Hair follicular keratinocyte (primary cell): ENCODE measurements around the genes FBXW2 and PSMD5.

- RAMPAGE, long total RNA = no peak
Observed at GRCh38 chr9:115944532-115945281, 208.9 kb upstream of the PAPPA start.

DNA sequence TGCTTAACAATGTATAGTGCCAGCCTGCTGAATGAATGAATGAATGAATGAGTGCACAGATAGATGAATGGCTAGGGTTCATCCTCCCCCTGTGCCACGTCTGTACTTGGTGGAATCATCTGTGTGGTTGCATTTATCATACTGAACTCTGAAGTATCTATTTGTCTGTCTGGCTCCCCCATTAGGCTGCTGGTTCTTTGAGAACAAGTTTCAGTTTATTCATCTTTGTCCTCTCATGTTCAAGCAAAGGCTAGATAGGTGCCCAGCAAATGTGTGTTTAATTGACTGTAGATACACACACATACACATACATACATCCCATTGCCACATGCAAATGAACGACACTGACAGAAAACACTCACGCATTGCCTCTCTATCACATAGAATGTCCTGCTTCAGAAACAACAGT is 150.4 kb downstream of the PAPPA start:
- RAMPAGE, long total RNA = no peak

GRCh38 chr9:116470957-116471949 is 215.9 kb upstream of the TRIM32 start:
- RAMPAGE, long total RNA = no peak

DNA sequence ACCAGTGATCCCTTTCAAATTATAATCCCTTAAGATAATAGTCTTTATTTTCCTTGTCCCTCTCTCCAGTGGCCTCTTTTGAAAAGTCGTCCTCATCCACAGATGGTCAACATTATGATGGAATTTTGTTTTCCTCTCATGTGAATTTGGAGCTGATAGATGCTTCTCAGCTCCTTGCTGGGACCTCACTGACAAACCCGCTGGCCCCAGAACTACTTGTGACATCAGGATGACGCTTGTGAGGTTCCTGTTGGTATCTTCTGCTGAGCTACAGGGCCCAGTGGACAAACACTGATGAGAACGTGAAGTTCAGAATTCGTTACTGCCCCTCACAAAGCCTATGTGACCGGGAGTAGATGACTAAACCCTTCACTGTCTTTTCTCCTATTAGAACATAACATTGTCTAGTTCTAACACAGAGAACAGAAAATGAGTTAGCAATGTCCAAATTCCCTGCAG is 143.5 kb upstream of the TRIM32 start:
- RAMPAGE, long total RNA = no peak

DNA sequence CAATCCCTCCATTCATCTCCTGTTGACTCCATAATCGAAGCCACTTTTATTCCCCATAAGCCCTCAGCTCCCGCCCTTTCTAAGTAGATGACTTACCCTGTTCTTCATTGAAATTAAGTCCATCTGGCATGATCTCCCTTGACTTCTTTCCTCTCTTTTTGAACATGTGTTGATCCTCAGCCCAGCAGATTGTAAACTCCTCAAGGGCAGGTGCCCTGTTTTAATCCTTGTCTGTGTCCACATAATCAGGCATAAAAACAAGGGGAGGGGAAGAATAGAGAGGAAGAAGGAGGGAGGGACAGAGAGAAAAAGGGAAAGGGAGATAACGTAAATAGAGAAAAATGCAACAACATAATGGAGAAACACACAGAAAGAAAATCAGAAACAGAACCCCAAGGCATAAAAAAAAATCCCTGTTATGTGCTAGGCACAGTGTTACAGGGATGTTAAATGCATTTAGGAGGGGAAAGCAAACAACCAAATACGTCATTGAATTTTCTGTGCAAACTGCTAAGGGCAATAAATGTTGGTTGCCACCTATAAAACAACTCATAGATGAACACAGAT is 51.1 kb upstream of the ASTN2 start:
- RAMPAGE, long total RNA = no peak

GRCh38 chr9:117552530-117552729 is 137.6 kb upstream of the ASTN2 start:
- RAMPAGE, long total RNA = no peak

DNA sequence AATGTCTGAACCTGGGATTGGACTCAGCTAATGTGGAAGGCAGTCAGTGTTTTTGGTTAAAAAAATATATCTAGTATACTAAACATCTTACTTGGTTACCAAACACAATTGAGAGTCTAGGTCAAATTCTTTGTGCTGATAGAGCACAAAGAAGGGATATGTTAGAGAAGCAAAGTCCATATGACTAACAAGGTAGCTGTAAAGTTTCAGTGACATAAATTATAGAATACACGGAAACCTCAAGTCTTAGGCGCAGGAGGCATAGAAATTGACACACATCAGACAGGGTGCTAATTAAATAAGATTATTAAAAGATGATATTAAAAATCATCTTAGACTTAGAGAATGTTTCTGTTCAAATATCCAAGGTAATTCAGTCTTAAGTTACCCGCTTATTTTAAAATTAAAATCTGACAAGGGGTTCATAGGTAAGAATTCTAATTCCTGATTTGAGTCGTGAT is 718.4 kb downstream of the TLR4 start:
- RAMPAGE, long total RNA = no peak

GRCh38 chr9:119004535-119005103 is 364.6 kb downstream of the BRINP1 start:
- RAMPAGE, long total RNA = no peak

- RAMPAGE, long total RNA = no peak
Observed at GRCh38 chr9:119968905-119969449, 599.7 kb upstream of the BRINP1 start.

GRCh38 chr9:120387633-120388422 is 192.1 kb downstream of the CDK5RAP2 start:
- RAMPAGE, long total RNA = no peak

DNA sequence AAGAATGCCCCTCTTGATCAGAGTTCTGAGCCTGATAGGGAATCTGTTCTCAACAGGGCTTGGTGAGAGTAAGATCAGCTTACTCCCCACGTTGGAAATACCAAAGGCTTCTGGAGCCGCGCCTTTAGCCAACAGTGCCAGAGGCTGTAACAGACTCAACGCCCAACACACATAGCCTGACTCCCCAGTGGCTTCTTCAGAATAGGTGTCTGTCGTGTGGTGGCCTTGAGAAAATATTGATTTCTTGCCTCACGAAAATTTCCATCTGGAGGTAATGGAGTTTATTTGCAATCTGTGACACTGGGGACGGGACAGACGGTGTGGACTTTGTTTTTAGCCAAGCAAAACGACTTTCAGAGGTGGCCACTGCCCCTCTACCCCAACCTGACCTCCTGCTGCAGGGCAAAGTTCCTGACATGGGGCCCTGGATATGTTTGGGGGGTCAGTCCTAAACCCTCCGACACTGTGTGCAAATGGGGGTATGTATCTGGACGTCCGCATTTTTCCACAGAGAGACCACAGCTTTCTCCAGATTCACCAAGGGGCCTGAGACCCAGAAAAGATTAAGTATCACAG is 189.3 kb downstream of the CDK5RAP2 start:
- RAMPAGE, long total RNA = no peak

DNA sequence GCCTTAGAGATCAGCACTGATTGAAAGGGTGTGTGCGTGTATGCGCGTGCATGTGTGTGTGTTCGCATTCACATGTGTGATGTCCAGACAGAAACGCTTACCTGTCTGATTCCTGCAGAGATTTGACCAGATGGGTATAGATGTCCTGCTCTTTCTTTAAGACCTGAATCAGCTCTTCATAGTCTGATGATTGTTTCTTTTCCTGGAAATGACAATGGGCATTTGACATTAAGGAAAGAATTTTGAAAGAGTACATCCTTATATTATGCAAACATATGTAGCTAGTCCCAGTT is 102.8 kb downstream of the CDK5RAP2 start:
- RAMPAGE, long total RNA = no peak

DNA sequence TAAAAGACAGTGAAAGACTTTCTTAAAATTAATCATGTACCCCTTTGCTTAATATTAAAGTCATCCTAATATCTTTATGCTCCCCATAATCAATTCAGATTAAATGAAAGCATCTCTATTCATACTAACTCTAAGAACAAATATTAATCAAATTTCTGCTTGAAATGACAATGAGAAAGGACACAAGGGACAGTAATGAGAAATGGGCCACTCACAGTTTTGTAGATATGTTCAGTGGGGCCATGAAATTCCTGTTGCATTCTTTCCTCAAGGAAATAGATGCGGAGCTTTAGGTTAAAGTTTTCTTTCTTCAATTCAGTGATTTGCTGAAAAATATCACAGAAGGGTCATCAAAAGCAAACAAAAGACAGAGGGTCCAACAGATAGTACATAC is 29.4 kb downstream of the CDK5RAP2 start:
- RAMPAGE, long total RNA = no peak

- RAMPAGE, long total RNA = no peak
Observed at GRCh38 chr9:120680012-120680338, 34.3 kb downstream of the MEGF9 start.

GRCh38 chr9:120713248-120713801 is 945 bp downstream of the MEGF9 start:
- RAMPAGE, long total RNA = no peak

- RAMPAGE, long total RNA = no peak
Observed at GRCh38 chr9:120770839-120771279, 22.4 kb downstream of the FBXW2 start.

- RAMPAGE, long total RNA = no peak
Observed at GRCh38 chr9:120792590-120793952, at the start of gene FBXW2. TSS of gene FBXW2 (minus strand) at chr9:120793416.

GRCh38 chr9:120842616-120843575 is at the start of gene PSMD5:
TSS of gene PSMD5 (minus strand) at chr9:120842922.
- RAMPAGE, long total RNA = no peak

DNA sequence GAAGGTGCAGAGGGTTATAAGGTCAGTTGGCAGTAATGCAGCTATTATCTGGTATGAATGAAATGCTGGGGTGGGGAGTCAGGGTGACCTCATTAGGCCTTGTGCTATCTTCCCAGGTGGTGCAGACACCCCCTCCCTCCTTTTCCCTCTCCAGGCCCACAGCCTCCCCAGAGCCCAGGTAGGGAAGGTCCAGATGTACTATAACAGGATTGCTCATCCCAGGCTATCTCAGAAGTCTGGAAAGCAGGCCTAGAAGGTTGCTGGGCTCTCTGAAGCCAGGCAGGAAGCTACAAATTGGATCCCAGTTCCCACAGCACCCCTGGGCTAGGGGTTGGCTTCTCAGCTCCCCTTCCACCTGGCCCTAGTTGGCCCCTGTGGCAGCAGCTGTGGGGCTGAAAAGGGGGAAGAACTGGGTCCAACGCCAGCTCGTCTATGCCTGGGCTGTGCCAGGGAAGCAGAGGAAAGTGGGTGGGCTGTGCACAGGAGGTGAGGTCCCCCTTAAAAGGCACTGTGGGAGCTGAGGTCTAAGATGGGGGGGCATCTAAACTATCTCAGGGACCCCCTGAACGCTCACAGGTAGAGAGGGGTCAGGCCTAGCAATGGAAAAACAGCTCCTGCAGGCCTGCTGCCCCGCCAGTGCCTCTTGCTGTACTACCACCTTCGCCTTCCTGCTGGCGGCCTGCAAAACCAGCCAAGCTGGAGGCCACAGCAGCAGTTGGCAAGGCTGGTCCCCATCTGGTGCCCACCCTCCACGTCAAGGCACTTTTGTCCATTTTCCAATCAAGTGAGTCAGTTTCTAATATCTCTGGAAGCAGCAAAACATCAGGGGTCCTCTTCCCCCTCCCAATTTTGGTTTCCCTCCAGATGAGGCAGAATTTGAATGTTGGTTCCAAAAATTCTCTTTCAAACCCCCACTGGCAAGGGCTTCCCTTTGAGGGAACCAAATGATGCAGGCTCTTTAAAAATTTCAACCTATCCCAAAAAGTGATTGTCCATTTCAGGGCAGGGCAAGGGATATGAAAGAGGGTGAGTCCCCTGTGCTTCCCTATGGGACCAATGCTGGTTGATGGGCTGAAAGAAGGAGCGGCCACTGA is 13.4 kb upstream of the PSMD5 start:
- RAMPAGE, long total RNA = no peak

DNA sequence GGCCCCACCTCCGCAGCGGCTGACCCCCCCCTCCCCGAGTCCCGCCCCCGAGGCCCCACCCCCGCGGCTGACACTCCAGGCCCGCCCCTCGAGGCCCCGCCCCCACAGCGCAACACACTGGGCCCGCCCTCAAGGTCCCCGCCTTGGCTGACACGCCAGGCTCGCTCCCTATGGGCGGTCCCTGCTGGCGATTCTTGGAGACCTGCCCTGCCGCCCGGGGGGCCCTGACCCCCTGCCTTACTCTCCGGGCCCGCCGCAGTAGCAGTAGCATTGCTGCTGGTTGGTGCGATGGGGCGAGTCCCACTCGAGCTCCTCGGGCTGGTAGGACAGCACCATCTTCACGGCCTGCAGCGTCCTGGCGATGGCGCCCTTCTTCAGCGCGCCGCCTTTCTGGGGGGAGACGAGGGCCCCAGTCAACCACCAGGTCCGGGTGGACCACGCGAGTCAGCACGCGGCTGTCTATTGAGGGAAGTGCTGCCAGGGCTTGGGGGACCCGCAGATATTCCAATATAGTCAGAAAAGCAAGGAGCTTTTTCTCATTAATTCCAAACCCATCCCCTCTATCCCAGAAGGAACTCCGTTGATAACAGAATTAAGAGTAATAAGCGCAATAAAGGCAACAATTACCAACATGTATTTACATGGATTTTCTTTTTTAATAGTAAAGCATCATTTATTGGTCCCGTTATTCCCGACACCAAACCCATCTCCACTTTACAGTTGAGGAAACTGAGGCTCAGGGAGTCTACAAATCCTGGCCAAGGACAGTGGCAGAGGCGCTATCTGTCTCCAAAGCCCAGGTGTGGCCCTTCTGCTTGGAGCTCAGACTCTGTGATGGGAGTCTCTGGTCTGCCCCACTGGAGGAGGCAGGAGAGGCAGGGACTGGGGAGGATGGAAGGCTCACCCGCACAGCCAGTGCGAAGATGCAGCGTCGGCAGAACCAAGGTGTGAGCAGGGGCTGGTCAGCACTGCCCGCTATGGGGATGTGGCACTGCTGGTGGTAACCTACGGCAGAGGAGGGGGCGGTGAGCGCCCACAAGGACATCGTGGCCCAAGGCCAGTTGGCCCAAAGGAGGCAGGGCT is 7.7 kb downstream of the PHF19 start:
- RAMPAGE, long total RNA = no peak